MCF 10A (cell line): ENCODE measurements around the genes DRC3, MIEF2, SHMT1, TBC1D28 and SLC5A10.

GRCh38 chr17:17869320-17869686 is 32.5 kb upstream of the SREBF1 start:
- PRO-cap, result no peak
- RRBS, result no CpG with 5 or more reads among the region's 14 CpGs

DNA sequence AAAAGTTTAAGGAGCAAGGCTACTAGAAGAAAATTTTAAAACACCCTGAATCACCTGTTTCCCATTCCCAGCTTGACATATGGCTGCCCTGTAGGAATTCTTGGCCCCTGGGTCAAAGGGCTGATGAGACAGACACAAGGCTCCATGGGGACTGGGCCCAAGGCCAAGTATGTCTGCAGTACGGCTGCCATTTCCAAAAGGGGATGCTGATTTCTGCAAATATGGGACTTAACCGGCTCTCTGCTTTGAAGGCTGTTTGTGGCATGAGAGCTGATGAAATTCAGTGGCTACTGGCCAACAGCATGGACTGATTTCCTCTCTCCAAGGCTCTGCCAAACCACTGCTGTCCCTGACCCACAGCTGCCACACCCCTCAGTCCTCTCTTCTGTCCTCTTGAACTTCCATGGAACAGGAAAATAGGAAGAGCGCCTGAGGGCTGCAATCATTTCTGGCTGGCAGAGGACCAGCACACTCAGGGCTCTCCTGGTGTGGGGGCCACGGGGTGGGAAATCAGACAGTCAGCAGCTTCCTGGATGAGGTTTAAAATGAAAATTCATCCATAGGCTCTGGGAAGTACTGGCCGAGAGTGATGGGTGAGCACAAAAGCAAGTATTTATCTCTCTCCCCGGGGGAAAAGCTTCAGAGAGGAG is 63.9 kb upstream of the SREBF1 start:
- PRO-cap, result no peak
- RRBS, result no CpG with 5 or more reads among the region's 6 CpGs

DNA sequence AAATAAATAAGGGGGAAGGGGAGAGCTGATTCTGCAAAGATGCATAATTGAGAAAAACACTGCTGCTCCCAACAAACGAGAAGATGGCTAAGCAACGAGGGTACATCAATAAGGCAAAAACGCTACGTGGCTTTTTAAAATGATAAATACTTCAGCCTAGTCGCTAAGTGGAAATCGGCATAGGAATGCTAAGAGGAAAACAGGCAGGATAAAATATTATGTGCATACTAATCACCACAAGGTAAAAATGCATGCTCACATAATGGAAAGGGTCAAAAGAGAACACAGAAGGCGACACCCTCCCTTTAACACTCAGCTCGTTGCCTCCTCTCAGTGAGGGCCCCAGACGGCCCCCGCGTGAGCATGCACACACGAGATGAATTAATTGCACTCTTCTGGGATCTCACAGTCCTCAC is 44.0 kb downstream of the TOM1L2 start:
- PRO-cap, result no peak
- RRBS, result no CpG with 5 or more reads among the region's 12 CpGs

GRCh38 chr17:17972174-17973205 is at the start of gene DRC3:
DRC3 (plus strand) TSS chr17:17972862.
- PRO-cap, result unidirectional peak, minus-strand start at chr17:17972397; bidirectional peak, plus-strand start at chr17:17972943, minus-strand start at chr17:17972573
- RRBS, result 2% methylated on average over 15 of the region's 65 CpGs

DNA sequence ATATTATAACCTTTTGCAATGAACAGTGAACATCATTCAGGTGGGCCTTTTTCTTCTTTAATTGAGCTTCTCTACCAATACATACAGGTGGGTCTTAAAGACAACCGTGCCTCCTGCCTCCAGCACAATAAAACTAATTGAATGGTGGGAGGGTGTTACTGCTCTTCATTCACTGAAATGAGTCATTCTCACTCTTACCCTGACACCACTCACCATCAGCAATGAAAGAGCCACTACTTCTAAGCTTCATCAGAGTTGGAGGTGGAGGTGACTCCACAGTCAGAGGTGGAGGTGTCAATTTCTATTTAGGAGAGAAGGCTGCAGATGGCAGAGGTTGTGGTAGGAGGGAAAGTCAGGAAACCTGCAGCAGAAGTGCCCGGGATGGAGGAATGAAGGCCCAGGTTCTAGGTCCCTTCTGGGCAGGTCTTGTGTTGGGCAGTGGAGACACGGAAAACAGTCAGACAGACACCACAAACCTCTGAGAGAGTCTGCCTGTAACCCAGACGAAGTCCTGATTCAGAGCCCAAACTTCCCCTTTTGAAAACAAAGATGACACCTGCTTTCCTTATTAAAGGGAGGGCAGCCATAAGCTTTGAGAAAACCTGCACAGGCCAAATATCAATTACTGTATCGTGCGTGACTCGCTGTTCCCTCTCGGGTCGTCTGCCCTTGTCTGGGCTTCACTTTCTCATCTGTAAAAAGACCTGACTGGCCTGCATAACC is 756 bp downstream of the ATPAF2 start:
- PRO-cap, result no peak
- RRBS, result no CpG with 5 or more reads among the region's 9 CpGs

DNA sequence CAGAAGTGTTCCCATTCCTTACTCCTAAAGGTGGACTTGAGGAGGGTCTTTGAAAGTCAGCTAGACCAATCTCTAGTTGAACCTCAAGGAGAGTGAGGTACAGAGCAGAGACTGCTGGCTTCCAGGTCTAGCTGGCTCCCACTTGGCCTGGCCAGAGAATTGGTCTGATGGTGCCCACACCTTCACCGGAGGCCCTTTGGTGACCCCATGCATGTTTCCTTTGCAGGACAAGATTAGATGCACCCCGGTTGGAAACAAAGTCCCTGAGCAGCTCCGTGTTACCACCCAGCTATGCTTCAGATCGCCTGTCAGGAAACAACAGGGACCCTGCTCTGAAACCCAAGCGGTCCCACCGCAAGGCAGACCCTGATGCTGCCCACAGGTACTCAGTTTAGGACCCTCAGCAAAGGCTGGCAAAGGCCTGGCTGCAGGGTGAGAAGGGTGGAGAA is 18.8 kb upstream of the LLGL1 start:
- PRO-cap, result no peak
- RRBS, result 100% methylated on average over 1 of the region's 6 CpGs

- PRO-cap, result bidirectional peak, plus-strand start at chr17:18235917, minus-strand start at chr17:18235798
- RRBS, result 3% methylated on average over 3 of the region's 19 CpGs
Observed at GRCh38 chr17:18235434-18236229, 10.2 kb downstream of the LLGL1 start.

- PRO-cap, result no peak
- RRBS, result no CpG with 5 or more reads among the region's 54 CpGs
Observed at GRCh38 chr17:18246688-18247619, 11.6 kb downstream of the FLII start.

DNA sequence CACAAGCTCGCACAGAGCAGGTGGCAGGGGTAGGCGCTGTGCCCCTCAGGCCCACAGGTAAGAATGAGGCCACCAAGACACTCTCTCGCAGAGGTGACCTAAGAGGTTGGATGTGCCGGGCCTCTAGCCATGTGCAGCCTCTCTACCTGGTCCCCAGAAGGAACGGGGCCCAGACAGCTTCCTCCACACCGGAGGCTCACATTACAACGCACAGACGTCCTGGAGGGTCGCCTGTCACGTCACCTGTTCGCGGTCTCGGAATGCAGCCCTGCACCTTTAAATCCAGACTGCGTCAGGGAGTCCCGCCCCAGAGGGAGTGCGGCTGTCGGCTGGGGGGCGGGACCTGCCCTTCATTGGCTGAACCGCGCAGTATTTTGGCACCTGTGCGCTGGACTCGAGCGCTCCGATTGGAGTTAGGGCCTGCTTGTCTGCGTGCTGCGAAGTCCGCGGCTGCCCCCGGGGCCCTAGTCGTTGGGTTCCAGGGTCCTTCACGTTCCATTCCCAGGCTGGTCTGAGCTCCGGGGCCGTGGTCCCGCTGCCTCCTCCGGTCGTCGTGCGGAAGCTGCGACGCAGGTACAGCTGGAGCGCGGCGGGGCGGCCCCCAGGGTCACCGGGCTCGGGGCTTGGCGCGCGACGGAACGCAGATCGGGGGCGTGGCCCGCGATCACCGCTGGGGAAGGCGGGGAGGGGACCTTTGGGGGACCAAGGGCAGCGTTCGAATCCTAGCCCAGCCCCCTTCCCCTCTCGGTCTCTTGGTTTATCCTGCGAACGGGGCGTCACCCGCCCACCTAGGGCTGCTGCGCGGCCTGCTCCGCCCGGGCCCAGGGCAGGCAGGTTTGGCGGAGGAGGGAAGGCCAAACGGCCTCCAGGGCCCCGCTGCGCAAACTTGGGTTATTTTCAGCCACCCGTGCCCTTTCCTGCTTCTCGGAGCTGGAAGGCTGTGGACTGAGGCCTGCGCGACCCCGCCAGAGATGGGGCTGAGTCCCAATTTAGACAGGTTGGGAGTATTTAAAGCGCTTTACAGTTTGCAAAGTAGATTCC is at the start of gene MIEF2:
Gene MIEF2 (plus strand): TSS at position 498 of the 1,041 bp plus-strand sequence.
- PRO-cap, result bidirectional peak, plus-strand start at position 498 of the sequence, minus-strand start at position 294 of the sequence; bidirectional peak, plus-strand start at position 779 of the sequence, minus-strand start at position 640 of the sequence
- RRBS, result 1% methylated on average over 18 of the region's 78 CpGs

DNA sequence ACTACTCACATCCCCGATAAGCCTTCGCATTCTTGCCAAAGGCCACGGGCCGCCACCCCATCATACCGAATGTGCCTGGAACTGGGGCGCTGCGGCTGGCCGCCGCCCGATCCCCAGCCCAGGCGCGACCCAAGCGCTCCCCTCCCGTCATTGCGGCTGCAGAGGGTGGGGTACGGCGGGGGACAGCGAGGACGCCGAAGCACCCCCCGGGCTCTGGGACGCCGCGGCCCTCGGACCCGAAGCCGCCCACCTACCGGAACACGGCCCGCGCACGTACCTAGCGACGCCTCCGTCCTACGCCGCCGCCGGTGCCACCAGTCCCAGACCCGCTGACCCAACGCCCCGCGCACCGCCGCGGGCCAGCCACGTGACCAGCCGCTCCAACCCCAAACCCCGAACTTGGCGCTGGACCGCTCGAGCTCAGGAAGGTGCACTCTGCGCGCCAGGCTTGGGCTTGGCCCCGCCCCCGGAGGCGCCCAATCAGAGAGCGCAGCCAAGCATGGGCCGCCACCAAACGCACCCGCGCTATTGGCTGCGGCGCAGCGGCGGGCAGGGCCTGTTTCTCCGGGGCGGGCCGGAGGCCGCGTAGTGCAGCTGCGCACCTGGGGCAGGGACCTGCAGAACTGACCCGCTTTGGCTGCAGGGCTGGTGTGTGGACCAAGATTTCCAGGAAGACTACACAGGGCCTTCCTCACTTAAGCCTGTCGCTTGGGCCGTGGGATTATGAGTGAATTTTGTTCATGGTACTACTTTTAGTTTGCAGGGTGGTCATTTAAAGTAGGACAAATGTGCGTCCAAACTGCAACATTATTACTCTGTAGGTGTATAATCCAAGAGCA is at the start of gene SHMT1:
Gene SHMT1 (minus strand): TSS at position 456 of the 839 bp plus-strand sequence.
- PRO-cap, result bidirectional peak, plus-strand start at position 620 of the sequence, minus-strand start at position 401 of the sequence
- RRBS, result 1% methylated on average over 27 of the region's 76 CpGs

DNA sequence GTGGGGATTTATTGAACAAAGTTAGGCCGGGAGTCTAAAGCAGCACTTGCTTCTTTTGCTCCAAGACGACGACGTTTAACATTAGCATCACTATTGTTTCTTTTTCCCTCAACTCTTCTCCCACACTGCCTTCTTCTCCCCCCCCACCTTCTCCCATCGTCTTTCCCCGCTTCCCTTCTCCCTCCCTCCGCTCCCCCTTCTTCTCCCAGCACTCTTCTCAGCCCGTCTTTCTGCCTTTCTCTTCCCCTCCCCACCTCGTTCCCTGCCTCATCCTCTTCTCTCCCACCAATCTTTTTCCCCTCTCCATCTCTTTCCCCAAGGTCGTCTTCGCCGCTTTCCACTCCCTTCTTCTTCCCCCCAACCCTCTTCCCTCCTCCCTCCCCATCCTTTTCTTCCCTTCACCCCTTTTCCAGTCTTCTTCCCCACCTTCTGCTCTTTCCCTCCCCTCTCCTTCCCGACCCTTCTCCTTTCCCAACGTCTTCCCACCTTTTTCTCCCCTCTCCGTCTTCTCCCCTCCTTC is 33.2 kb downstream of the EVPLL start:
- PRO-cap, result no peak
- RRBS, result no CpG with 5 or more reads among the region's 15 CpGs

- PRO-cap, result no peak
- RRBS, result no CpG with 5 or more reads among the region's 9 CpGs
Observed at GRCh38 chr17:18644329-18644707, at the start of gene TBC1D28. TBC1D28 (minus strand) TSS chr17:18644391.

GRCh38 chr17:18951908-18952439 is at the start of gene SLC5A10:
SLC5A10 (plus strand) TSS chr17:18952165.
- PRO-cap, result no peak
- RRBS, result no CpG with 5 or more reads among the region's 14 CpGs

- PRO-cap, result bidirectional peak, plus-strand start at chr17:19000680, minus-strand start at chr17:19000546
- RRBS, result no CpG with 5 or more reads among the region's 18 CpGs
Observed at GRCh38 chr17:19000402-19001401, 3.9 kb downstream of the FAM83G start.

DNA sequence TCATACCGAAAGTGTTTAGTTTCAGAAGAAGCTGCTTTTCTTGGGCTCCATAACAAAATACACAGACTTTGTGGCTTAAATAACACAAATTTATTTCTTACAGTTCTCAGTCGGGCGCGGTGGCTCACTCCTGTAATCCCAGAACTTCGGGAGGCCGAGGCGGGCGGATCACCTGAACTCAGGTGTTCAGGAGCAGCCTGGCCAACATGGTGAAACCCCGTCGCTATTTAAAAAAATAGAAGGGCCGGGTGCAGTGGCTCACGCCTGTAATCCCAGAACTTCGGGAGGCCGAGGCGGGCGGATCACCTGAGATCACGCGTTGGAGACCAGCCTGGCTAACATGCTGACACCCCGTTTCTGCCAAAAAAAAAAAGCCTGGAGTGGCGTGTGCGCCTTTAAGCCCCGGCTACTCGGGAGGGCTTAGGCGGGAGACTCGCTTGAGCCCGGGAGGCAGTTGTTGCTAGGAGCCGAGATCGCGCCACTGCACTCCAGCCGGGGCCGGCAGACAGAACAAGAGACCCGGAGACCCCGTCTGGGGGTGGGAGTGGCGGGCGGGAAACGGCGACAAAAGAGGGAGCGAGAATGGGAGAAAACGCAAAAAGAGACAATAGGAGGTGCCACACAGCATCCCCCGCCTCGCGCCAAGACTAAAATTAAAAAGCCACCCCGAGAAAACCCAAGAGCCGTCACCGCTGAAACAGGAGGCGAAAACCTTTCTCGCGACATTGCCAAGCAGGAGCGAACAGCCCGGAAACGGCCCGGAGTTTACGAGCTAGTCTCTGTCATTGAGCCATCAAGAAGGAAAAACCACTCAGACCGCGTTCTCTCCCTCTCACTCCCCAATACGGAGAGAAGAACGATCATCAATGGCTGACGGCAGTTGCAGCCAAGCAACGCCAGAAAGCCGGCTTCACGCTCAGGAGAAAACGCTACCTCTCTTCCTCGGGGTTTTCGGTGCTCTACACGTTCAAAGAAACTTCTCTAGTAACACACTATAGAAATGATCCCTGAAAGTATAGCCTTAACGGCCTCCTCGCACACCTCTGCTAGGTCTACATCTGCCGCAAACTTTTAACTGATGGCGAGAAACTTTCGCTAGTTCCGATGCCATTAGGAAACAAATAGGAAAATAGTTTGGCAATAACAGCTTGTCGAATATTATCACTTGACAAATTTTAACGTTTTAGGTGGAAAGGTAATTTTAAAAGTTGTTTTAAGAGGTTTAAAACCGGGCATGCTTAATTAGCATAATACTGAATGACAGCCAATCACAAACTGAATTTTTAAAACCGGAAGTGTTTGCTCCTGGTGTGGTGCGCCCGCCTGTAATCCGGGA is 15.3 kb upstream of the GRAPL start:
- PRO-cap, result bidirectional peak, plus-strand start at position 449 of the sequence, minus-strand start at position 472 of the sequence
- RRBS, result no CpG with 5 or more reads among the region's 78 CpGs

GRCh38 chr17:19248079-19248478 is 10.9 kb downstream of the EPN2 start:
- PRO-cap, result no peak
- RRBS, result no CpG with 5 or more reads among the region's 2 CpGs

- PRO-cap, result no peak
- RRBS, result no CpG with 5 or more reads among the region's 2 CpGs
Observed at GRCh38 chr17:19249282-19249643, 12.1 kb downstream of the EPN2 start.

DNA sequence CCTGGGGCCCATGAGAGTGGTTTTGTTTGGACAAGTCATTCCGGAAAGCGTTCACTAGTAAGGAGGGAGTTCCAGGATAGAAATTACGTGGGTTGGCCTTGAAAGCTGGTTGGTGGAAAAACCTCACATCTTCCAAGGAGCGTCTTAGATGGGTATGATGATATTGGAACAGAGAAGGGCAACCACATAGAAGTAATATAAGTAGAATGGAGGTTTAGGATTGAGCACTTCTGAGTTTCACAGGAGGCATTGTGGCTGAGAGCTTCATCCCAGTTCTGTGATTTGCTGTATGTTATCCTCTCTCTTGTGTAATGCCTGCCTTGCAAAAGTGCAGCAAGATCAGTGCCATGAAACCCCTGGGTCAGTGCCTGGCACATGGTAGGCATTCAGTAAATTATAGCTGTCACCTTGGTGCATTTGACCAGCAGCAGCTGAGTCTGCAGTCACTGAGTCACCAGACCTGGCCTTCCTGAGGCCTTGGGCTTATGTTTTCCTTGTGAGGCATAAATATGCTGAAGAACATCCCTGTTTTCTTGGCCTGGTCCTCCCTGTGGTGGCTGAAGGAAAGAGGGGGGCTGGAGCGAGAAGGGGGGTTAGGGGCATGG is 26.3 kb downstream of the EPN2 start:
- PRO-cap, result no peak
- RRBS, result no CpG with 5 or more reads among the region's 5 CpGs

DNA sequence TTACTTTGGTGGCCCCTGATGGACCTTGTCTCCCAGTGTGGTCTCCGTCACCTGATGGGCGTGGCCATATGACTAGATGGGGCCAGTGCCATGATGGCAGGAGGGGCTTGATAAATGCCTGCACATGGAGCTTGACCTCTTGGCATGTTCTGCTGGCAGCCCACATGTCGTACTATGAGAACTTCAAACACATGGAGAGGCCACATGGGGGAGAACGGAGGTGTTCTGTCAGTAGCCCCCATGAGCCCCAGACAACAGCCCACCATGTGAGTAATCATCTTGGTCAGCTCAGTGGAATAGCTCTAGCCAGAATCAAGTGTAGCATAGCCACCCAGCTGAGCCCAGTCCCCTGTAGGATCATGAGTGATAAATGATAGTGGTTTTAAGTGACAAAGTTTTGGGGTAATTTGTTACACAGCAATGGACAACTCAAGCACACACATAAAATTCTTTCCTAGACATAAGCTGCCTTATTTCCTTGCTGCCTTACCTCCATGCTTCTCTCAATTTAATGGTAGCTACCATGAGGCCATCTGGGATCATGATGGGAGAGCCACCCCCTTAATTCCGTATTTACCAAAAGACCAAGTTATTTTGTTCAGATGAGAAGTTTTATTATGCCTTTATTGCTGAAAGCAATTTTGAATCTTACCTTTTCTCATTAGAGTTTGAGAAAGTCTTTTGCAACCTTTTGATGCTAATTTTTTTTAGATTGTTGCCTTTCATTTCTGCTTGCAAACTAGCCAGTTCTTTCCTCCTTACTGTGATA is 23.8 kb downstream of the B9D1 start:
- PRO-cap, result bidirectional peak, plus-strand start at position 530 of the sequence, minus-strand start at position 507 of the sequence
- RRBS, result no CpG with 5 or more reads among the region's 5 CpGs

- PRO-cap, result no peak
- RRBS, result no CpG with 5 or more reads among the region's 2 CpGs
Observed at GRCh38 chr17:19544864-19545231, 11.2 kb downstream of the SLC47A1 start.